Karpas-422 (cell line): Measurements from ENCODE around the gene OPRD1.

DNA sequence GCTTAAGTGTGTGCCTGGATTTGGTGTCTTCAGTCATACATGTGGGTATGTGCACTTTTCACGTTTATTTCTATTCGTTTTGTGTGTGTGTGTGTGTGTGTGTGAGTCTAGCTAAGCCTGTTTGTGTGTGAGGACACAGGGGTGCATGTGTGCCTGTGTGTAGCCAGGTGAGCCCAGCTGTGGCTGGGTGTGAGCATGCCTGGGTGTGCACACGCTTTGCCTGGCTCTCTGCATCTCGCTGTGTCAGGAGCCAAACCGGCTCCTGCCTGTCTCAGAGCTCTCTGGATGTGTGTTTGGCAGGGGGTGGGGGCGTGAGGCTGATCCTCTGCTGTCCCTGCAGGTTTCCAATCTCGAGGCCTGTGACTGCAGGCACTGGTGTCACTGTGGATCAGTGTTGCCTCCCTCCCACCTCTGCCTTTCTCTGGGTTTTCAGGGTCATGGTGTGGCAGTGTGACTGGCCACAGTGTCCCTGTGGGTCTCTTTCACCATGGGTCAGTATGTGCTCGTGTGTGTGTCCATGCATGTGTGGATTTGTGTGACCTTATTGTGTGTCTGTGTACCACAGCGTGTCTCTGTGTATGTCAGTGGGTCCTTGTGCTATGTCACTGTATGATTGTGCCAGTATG, 43.7 kb downstream of the AHDC1 start:
- PRO-cap = no peak
- RAMPAGE, long total RNA = no peak

DNA sequence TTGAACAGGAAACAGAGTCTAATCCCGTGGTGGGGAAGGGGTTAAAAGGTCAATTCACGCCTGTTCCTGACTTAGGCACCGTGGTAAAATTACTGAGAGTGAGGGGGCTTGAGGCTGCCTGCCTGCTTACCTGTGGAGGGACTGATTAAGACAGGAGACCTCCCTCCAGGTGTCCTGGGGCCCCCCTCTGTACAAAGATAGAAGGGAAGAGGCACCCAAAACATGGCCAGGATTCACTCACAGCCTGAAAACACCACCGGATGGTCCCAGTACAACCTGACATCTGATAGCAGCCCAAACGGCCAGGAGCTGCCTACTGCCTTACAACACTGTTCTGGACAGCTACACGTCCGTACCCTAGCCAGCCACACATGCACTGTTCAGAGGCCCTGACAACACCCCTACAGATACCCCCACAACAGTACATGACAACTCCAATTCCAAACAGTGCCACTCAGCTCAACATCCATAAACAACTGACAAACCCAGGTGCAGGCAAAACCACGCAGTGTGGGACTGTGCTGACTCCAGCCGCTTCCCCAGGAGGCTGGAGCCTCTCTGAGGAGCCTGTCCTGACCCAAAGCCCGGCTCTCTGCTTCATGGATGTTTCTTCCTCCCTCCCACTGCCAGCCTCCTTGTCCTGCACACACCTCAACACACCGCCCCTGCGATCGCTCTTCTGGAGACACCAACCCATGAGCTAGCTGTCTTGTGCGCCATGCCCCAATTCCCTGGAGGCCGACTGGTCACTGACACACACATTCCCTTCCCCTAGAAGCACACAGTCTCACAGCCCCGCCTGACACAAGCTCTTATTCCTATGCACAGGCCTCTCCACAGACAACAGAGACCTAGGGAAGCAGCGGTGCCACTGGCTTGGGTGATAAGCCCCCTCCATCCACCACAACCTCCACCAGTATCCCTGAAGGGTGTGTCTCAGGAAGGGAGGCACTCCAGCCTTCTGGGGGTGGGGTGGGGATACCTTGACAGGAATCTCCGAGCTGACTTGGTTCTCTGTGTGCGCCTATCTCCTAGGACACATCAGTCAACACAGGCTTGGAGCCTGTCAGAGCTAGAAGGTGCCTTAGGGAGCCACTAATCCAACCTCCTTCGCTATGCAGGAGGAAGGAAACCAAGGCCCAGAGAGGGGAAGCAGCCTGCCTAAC, 31.4 kb downstream of the AHDC1 start:
- PRO-cap = no peak
- RAMPAGE, long total RNA = no peak

DNA sequence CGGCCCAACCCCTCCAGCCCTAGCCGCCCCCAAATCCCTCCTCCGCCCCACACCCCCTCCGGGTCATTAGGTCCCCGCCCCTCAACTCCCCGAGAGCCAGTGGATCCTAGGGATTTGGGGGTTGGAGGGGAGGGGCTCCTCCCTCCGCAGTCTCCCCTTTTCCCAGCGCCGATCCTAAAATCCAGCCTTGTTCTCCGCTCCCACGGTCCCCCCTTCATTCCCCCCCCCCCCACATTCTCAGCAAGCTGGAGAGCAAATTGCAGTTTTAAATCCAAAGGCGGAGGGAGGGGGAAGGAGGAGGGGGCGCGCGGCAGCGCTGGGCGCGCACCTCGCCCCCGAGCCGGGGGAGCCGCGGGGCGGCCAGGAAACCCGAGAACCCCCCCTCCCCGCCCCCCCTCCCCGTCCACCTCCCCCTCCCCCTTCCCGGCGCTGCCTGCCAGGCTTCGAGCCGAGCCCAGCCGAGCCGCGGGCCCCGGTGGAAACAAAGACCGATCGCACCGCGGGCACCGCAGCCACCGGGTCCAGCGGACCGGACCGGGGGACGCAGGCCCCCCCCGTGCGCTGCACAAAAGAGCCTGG, 1.1 kb downstream of the AHDC1 start:
- PRO-cap = no peak
- RAMPAGE, long total RNA = no peak

DNA sequence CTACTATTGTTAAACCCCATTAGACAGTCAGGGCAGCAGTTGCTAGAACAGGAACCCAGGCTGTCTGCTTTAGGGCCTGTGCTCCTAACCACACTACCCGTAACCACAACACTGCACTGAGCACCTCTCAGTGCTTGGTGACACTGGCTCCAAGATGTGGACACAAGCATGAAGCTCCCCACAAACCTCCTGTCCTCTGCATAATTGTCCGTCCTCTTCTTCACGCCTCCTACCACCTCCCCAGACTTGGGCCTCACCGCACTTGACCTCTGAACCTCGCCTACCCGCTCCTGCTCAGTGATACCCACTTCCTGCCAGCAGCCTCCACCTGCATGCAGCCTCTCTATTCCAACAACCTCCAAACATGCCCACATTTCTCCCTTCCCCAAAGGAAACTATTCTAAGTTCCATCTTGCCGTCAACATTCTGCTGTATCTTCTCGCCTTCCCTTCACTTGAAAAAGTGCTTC, 14.5 kb upstream of the AHDC1 start:
- PRO-cap = no peak
- RAMPAGE, long total RNA = no peak

GRCh38 chr1:27633892-27634675, 901 bp downstream of the FGR start:
- PRO-cap = no peak
- RAMPAGE, long total RNA = no peak

DNA sequence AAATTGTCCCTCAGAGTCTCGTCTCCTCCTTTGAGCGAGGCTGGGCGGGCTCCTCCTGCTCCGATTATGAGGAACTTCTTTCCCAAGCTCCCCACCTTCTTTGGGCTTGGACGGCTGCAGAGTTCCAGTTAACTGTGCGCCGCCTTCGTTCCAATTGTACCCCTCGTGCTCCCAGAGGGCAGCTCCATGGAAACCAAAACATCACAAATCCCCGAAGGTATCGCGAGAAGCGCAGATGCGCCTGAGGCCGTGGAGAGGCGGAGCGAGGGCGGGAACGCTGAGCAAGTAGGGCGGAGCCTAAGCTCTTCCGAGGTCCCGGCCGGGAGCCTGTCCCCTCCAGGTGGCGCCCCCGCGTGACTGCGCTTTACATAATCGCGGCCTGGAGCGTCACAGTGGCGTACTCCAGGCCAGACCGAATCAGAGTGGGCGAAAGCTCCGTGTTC, 317 bp upstream of the FAM76A start:
- PRO-cap = unidirectional peak, minus-strand start at position 158 of the sequence; bidirectional peak, plus-strand start outside the sequence, minus-strand start at position 342 of the sequence
- RAMPAGE, long total RNA = no peak

- PRO-cap = no peak
- RAMPAGE, long total RNA = no peak
Observed at GRCh38 chr1:27993067-27993733, 33.4 kb downstream of the XKR8 start.

- PRO-cap = no peak
- RAMPAGE, long total RNA = no peak
Observed at GRCh38 chr1:28282174-28283218, 23.2 kb downstream of the SESN2 start.

GRCh38 chr1:28506880-28507611, 1.2 kb downstream of the RCC1 start:
- PRO-cap = unidirectional peak, plus-strand start at chr1:28507365
- RAMPAGE, long total RNA = no peak

DNA sequence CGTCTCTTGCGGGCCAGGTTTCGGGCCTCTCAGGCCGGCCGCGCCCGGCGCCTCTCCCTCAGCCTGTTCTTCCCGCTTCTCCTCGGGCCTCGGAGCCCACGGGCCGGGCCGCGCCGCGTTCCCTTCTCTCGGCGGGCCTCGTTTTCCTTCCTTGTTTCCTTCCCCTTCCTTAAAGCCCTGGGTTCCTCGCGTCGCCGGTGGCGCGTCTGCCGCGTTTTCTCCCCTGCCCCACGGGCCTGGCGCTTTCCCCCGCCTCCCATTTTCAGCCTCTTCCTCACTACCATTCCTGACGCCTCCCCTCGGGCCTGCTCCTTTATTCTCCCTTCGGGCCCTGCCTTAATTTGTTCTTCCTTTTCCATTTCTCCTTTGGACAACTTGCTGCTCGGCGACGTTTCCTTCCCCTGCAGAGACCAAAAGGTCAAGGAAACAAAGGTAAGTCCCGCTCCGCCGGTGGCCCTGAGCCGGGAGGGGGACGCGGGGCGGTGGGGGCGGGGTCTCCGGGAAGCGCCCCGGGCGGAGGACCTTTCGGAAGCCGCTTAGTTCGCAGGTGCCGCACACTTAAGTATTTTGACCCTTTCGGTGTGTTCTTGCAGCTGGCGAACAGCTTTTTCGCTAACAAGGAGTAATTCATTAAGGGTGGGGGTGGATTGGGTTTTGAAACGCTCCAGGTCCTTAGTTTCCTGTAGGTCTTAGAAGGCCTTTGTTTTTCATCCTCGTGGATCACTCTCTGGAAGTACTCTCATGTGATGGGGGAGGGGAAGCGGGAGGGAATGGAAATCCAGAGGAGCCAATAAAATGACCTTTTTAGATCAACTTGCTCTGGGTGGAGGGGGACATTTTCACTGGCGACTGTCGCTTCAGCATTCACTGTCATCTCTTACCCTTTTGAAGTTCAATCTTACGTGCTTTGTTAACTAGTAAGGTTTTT, 775 bp downstream of the YTHDF2 start:
- PRO-cap = no peak
- RAMPAGE, long total RNA = no peak

DNA sequence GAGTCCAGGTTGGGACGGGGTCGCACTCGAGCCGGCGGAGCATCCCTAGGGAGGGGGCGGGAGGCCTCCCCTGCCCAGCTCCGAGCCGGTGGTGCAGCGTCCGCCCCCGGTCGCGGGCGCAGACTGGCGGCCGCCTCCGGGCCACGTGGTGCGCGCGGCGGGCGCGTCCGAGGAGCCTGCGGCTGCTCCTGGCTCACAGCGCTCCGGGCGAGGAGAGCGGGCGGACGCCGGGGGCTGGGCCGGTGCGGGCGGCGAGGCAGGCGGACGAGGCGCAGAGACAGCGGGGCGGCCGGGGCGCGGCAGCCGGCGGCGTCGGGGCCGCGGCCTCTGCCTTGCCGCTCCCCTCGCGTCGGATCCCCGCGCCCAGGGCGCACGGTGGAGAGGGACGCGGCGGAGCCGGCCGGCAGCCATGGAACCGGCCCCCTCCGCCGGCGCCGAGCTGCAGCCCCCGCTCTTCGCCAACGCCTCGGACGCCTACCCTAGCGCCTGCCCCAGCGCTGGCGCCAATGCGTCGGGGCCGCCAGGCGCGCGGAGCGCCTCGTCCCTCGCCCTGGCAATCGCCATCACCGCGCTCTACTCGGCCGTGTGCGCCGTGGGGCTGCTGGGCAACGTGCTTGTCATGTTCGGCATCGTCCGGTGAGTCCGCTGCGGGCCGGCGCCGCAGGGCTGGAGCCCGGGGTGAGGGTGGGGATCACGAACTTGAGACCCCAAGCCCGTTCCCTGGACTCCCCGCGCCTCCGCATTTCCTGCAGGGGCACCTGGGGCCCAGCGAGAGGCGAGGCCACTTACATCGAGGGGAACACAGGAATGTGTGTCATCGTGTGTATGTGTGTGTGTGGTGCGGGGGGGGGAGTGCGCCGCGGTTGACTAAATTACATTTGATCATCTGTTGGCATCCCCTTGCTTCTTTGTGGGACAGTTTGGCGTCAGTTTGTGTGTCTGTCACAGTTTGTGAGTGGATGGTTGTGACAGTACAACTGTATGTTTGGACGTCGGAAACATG, at the start of gene OPRD1:
TSS of gene OPRD1 (plus strand) at position 196 of the 1,003 bp plus-strand sequence.
- PRO-cap = no peak
- RAMPAGE, long total RNA = no peak

- PRO-cap = no peak
- RAMPAGE, long total RNA = no peak
Observed at GRCh38 chr1:28812978-28813445, 1.0 kb downstream of the OPRD1 start.

DNA sequence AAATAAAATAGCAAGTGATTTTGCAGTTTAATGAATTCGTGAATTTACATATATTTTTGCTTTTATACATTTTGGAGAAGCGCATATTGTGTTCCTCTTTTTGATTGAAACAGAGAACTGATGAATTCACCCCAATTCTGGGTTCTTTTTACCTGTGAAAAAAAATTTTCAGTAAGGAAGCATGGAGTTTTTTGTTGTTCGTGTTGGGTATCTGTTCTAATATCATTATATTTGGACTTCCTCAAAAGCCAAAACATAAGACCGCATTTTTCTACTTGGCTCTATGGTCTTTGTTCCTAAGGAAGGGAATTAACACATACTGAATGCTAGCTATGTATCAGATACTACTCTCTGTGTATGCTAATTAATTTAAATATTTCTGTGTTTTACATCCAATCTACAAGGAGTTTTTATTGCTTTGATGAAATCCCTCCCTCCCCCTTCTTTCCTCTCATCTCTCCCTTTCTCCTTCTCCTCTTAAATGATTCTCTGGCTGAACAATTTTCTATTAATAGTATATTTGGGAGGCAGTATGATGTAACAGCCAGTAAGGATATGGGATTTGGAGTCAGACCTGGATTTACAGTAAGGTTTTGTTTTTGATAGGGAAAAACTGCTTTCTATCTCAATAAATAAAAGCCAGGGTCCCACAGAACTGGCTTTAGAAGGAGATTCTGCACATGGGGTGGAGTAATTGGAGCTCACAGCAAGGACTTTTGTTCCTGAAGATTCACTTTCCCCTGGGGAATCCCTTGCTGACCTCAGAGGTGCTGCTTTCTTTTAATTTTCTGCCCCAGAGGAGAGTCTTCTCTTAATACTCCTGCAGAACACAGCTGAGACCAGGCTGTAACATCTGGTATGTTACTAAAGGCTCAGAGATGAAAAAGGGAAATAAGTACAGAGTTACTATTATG, 13.1 kb downstream of the EPB41 start:
- PRO-cap = no peak
- RAMPAGE, long total RNA = no peak

- PRO-cap = no peak
- RAMPAGE, long total RNA = no peak
Observed at GRCh38 chr1:28930324-28930539, 15.9 kb downstream of the EPB41 start.

- PRO-cap = no peak
- RAMPAGE, long total RNA = no peak
Observed at GRCh38 chr1:29083217-29083474, 40.6 kb downstream of the TMEM200B start.

- PRO-cap = no peak
- RAMPAGE, long total RNA = no peak
Observed at GRCh38 chr1:29177162-29177361, 4.6 kb downstream of the SRSF4 start.

- PRO-cap = no peak
- RAMPAGE, long total RNA = no peak
Observed at GRCh38 chr1:29238767-29239148, 2.4 kb downstream of the PTPRU start.

- PRO-cap = no peak
- RAMPAGE, long total RNA = no peak
Observed at GRCh38 chr1:29248984-29249963, 13.0 kb downstream of the PTPRU start.

- PRO-cap = no peak
- RAMPAGE, long total RNA = no peak
Observed at GRCh38 chr1:29259707-29261103, 23.9 kb downstream of the PTPRU start.

- PRO-cap = no peak
- RAMPAGE, long total RNA = no peak
Observed at GRCh38 chr1:29984073-29984931, 739.1 kb downstream of the MATN1 start.